Breast epithelium (tissue), 2 donors: ENCODE measurements around the gene MAML1.

DNA sequence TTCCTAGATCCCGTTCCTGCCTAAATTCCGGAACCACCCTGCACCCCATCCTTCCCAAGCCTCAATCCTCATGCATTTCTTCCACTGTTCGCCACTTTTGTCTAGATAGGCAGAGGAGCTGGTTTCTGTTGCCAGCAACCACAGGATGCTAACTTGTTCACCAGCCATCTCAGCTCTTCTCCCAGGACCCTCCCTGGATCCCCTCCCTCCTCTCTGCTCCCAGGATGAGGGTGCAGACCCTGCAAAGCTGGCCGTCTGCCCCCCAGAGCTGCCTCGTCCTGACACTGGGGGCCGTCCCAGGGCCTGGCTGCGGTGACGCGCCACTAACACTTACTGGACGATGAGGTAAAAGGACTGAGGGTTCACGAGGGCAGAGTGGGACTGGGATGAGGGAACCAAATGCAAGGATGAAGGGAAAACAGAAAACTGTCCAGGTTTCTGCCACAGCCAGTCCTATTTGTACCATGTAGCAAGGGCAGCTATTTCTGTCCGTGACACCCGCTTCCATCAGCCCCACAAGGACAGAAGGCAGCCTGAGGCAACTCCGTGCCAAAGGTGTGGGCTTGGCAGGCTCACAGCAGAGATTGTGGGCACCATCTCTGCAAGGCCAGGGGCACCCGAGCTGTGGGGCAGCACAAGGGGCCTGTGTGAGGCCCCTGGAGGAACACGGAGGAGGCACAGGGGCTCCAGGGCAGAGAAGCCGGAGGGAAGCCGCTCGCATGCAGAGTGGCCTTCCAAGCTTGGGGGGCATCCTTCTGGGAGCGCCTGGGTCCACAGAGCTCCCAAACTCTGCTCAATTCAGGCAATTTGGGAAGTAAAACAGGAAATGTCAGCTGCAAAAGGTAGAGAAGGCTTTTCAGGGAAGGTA is 43.7 kb downstream of the COL23A1 start:
- PRO-cap: no peak
- RAMPAGE, long total RNA, 2 experiments: no peak in any of the 2 experiments

- PRO-cap: no peak
- RAMPAGE, long total RNA, 2 experiments: no peak in any of the 2 experiments
These were observed 9.6 kb upstream of the ZFP2 start for GRCh38 chr5:178885711-178886869.

GRCh38 chr5:179343385-179344603 is 1.5 kb downstream of the ADAMTS2 start:
- PRO-cap: no peak
- RAMPAGE, long total RNA, 2 experiments: no peak in any of the 2 experiments

DNA sequence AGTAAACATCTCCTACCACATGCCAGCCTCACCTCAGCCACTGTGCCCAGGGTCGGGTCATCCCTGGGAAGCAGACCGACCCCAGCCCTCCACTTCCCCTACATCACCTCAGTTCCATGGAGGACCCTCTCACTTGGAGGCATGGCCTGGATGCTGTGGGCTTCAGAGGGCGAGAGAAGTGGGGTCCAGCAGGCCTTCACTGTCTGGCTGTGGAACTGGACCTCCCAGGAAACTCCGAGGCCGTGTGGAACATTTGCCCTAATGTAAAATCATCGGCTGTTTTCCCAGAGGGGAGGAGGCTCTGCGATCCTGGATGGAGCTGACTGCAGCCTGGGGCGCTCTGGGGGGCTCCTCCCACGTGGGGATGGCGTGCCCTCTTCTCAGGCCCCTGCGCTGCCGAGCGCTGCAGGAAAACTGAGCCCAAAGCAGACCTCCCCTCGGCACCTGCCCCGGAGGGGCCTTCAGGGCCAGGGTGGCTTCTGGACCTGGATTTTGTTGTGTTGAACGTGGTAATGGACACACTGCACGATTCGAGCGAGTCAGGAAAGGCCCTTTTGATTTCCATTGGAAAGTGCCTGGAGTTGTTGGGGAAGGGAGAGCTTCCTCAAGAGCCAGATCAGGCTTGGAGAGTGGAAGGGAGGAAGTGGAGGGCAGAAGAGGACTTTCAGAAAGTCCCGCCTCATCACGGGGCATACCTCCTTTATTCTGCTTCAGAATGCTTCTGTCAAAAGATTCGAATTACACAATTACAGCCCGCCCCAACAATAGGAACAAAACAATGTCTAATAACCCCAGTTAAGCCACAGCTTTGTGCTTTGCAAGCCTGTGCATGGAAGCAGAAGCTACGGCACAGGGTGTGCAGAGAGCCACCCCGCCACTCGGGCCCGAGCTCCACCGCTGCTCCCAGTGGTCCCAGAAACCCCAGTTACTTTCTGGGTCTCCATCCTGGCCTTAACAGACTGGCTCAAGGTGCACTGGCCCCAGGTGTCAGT is 23.8 kb downstream of the HNRNPH1 start:
- PRO-cap: no peak
- RAMPAGE, long total RNA, 2 experiments: no peak in any of the 2 experiments

DNA sequence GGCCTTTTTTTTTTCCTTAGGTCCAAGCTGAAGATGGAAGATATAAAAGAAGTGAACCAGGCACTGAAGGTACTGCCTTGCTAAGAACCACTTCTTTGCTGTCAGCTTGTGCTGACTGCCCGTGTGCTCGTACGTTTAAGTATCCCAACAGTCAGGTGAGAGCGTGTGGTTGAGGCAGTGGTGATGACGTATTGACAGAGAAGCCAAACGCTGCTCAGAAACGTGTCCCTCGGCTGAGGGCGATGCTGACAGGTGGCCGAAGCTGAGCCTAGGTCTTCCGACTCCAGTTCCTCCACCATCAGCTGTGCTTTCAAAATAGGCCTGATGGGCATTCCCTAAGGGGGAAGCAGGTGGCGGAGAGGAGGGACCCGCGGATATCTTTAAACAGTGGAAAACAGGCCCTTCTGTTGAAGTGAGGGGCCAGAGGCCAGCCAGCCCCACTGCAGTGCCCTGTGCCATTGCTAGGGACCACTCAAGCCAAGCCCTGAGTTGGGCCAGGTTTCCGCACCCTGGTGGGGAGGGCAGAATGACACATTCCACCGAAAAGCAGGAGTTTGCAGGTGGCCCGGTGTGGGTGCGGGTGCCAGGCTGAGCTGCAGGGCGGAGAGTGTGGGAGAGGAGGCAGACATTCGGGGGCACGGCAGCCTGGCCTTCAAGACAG is 17.5 kb downstream of the HNRNPH1 start:
- PRO-cap: no peak
- RAMPAGE, long total RNA, 2 experiments: no peak in any of the 2 experiments

DNA sequence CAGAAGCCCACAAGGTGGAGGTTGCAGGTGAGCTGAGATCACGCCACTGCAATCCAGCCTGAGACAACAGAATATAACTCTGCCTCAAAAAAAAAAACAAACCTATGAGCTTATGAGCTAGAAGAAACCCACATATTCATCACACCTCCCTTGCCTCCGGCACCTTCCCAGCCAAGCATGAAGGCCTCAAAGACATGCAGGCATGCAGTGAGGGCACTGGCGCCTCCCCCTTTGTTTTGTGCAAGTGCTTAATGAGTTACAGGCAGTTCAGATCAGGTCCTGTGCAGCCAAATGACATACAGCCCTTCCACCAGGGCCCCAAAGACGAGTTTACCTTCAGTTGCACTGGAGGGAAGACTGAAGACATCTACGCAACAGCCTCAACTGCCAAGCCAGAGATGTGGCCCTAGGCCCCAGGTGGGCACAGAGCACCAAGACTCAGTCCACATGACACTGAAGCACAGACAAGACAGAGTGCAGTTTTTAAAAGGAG is 9.7 kb downstream of the HNRNPH1 start:
- PRO-cap: no peak
- RAMPAGE, long total RNA, 2 experiments: no peak in any of the 2 experiments

GRCh38 chr5:179616342-179616709 is 7.1 kb downstream of the HNRNPH1 start:
- PRO-cap: no peak
- RAMPAGE, long total RNA, 2 experiments: no peak in any of the 2 experiments

- PRO-cap: no peak
- RAMPAGE, long total RNA, 2 experiments: no peak in any of the 2 experiments
These were observed 3.0 kb downstream of the HNRNPH1 start for GRCh38 chr5:179620247-179621156.

DNA sequence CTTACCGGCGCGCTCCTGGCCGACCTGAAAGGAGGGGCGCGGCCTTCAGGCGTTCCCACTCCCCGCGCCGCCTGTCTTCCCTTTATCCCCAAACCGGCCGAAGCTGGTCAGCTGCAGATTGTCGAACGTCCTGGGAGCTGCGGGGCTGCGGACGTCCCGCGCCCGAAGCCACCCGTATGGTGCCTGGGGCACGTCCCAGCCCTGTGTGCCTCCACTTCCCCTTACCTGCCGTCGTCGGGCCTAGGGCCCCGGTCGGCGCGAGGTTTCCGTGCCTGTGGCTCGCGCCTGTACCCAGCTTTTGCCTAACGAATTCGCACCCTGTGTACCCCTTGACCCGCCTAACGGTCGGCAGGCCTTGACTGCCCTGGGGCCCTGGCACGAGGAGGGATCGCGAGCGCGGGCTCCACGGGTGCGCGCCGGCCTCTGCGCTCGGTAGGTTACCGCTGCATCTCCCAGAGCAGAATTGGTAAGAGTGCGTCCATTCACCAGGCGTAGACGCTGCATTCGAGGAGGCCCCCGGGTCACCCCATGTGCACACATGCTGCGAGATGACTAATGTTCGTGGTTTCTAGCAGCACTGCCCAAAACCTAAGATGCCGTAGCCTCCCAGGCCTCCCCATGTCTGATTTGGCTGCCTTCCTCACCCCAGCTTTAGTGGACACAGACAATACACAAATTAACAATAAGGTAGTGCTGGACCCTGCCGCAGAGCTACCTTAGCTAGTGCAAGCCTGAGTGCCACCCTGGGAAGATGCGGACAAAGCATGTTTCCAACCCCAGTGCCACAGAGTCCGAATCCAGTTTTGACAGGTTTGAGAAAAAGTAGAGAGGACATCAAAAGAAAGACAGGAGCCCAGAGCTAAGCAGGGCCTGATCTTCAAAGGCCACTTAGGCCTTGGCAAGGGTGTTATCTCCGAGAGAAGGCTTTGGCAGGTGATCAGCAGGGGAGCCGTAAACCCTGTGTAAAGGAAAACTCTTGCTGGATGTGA is 915 bp upstream of the HNRNPH1 start:
- PRO-cap: bidirectional peak, plus-strand start at position 110 of the sequence, minus-strand start at position 71 of the sequence
- RAMPAGE, long total RNA, 2 experiments: no peak in any of the 2 experiments

DNA sequence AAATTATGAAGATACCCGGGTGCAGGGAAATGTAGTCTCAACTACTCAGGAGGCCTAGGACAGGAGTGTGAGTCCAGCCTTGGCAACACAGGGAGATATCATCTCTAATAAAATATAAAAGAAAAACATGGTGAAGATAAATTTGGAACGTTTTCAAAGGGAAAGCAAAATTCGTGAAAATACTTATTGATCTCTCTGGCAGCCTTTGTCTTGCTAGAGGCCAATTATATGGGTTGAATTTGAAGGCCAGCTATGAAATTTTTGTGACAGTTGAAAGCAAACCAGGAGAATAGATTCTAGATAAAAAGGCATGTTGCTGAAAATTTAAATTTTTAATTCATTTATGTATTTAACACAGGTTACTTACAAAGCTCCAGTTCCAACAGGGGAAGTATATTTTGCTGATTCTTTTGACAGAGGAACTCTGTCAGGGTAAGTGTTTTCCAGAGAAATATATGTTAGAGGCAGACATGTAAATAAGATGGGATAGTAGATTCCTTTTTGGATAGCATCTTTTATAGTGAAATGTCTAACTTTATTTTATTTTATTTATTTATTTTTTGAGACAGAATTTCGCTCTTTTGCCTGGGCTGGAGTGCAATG is 7.2 kb downstream of the CANX start:
- PRO-cap: no peak
- RAMPAGE, long total RNA, 2 experiments: no peak in any of the 2 experiments

GRCh38 chr5:179731899-179732957 is at the start of gene MAML1:
TSS of gene MAML1 (plus strand) at chr5:179732822.
- PRO-cap: bidirectional peak, plus-strand start at chr5:179732831, minus-strand start at chr5:179732520
- RAMPAGE, long total RNA, 2 experiments: no peak in any of the 2 experiments

DNA sequence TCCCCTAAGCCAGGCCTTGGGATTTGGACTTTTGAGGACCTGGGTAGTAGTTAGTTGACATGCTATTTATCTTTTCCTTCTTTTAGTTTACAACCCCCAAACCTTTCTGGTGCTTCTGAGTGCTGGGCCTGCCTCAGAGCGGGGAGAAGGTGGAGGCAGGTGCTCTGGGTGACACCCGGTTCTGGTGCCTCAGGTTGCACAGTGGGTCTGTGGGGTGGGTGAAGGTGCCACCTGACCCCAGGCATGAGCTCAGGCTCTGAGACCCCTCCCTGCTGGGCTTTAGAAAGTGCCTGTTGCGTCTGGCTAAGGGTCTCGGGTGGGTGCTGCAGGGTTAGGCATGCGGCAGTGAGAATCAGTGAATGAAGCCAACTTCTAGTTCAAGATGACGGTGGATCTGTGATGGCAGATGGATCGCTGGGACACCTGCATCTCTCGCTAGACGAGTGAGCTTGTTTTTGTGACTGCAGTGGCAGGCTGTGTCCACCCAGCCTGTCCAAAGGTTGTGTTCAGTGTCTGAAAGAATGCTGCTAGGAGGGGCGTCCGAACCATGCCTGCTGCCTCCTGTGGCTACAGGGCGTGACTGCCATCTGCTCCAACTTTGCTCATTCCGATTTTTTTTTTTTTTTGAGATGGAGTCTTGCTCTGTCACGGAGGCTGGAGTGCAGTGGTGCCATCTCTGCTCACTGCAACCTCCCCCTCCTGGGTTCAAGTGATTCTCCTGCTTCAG is 5.0 kb downstream of the SQSTM1 start:
- PRO-cap: no peak
- RAMPAGE, long total RNA, 2 experiments: no peak in any of the 2 experiments

- PRO-cap: no peak
- RAMPAGE, long total RNA, 2 experiments: no peak in any of the 2 experiments
These were observed 78.1 kb downstream of the RNF130 start for GRCh38 chr5:179993415-179993991.

GRCh38 chr5:180054245-180054939 is 17.2 kb downstream of the RNF130 start:
- PRO-cap: no peak
- RAMPAGE, long total RNA, 2 experiments: no peak in any of the 2 experiments

DNA sequence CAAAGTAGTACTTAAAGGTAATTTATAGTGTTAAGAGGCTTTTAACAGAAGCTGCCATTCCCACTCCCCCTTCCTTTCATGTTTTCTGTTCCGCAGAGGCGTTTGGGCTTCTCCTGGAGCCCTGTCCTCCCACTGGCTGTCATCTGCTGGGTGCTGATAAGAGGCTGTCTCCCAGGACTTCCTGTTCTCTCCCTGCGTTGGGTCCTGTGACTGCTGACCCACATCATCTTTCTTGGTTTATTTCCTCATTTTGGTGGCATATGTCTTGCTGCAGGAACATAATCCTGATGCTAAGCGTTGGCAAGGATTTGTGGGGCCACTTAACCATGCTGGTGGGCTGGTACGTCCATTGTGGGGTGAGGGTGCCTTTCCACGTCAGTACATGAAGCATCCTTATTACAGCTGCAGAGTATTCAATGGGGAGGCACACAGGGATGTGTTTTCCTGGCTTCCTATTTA is 22.1 kb upstream of the RNF130 start:
- PRO-cap: no peak
- RAMPAGE, long total RNA, 2 experiments: no peak in any of the 2 experiments

GRCh38 chr5:180240678-180241470 is 31.9 kb upstream of the RASGEF1C start:
- PRO-cap: no peak
- RAMPAGE, long total RNA, 2 experiments: no peak in any of the 2 experiments

- PRO-cap: unidirectional peak, plus-strand start at chr5:180331160
- RAMPAGE, long total RNA, 2 experiments: no peak in any of the 2 experiments
These were observed 22.4 kb downstream of the GFPT2 start for GRCh38 chr5:180330477-180331433.

DNA sequence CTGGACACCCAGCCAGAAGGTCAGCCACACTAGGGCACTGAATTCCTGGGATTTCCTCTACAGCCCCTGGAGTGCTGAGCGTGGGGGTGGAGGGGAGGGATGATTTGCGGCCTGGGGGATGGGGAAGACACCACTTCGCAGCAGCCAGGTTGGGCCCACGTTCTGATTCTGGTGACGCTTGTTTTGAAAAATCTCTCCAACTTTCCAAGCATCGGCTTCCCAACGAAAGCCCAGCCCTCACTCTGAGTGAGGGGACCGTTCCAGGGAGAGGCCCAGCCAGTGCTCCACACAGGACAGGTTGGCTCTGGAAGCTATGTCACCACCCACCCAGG is 5.4 kb downstream of the GFPT2 start:
- PRO-cap: no peak
- RAMPAGE, long total RNA, 2 experiments: no peak in any of the 2 experiments

GRCh38 chr5:180689391-180689734 is 40.0 kb upstream of the FLT4 start:
- PRO-cap: no peak
- RAMPAGE, long total RNA, 2 experiments: no peak in any of the 2 experiments

GRCh38 chr5:180785486-180785826 is 17.1 kb downstream of the MGAT1 start:
- PRO-cap: no peak
- RAMPAGE, long total RNA, 2 experiments: no peak in any of the 2 experiments